Upper lobe of left lung (tissue), 5 donors: ENCODE data around the gene SLC35E1.

- PRO-cap, 2 experiments: no peak in any of the 2 experiments
- RAMPAGE, long total RNA, 4 experiments: no peak in any of the 4 experiments
These were observed 21.7 kb upstream of the BRD4 start for GRCh38 chr19:15353771-15354642.

DNA sequence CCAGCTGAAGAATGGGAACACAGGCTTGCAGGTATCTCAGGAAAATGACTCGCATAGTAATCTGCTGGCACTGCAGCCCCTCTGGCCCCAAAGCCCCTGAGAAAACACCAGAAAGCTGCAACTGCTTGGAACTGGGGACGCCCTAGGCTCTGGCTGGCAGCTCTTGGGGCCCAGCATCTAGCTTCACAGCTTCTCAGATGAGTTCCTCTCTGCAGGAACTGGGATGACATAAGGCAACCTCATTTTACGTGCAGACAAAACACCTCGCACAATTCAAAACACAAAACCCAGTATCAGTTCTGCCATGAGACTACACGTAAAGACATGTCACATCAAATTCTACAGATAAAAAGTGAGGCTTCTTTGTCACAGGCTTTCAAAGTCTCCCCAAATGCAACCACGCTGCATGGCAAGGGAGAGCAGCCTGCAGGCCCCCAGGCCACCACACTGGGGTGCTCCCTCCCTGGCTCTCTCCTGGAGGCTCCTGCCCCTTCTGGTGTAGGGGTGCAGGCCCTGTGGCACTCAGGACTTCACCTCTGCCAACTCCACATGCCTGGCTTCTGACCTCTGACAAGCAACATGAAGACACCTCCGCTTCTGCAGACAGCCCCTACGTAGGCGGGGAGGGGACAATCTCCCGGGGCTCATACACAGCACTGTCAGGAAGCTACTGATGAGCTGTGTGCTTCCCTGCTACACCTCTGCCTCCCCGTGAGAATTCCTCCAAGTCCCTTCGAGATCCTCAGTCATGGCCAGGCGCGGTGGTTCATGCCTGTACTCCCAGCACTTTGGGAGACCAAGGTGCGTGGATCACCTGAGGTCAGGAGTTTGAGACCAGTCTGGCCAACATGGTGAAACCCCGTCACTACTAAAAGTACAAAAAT lies 14.4 kb downstream of the AKAP8 start:
- PRO-cap, 2 experiments: no peak in any of the 2 experiments
- RAMPAGE, long total RNA, 4 experiments: no peak in any of the 4 experiments

GRCh38 chr19:15401868-15402783 lies 16.7 kb downstream of the AKAP8L start:
- PRO-cap, 2 experiments: no peak in any of the 2 experiments
- RAMPAGE, long total RNA, 4 experiments: no peak in any of the 4 experiments

DNA sequence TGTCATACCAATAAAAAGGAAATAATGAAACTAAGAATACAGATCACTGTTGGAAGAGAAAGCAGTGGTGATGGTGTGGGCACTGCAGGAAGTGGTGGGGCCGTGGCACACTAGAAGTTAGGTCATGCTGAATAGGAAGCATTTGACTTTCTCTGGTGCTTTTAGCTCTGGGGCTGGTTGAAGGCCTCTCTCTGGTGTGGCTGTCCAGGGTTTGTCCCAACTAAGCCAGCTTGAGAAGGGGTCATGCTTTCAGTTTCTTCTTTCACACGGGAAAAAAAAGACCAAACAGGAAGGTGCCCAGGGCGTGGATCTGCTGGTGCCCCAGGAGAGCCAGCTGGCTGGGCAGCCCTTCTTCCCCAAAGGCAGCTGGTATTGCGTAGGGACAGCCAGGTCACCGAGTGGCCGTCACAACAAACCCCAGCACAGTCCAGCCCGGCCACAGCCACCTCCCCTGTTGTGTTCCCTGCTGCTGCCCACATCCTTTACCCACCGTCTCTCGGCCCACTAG lies 6.5 kb downstream of the CYP4F22 start:
- PRO-cap, 2 experiments: no peak in any of the 2 experiments
- RAMPAGE, long total RNA, 4 experiments: no peak in any of the 4 experiments

DNA sequence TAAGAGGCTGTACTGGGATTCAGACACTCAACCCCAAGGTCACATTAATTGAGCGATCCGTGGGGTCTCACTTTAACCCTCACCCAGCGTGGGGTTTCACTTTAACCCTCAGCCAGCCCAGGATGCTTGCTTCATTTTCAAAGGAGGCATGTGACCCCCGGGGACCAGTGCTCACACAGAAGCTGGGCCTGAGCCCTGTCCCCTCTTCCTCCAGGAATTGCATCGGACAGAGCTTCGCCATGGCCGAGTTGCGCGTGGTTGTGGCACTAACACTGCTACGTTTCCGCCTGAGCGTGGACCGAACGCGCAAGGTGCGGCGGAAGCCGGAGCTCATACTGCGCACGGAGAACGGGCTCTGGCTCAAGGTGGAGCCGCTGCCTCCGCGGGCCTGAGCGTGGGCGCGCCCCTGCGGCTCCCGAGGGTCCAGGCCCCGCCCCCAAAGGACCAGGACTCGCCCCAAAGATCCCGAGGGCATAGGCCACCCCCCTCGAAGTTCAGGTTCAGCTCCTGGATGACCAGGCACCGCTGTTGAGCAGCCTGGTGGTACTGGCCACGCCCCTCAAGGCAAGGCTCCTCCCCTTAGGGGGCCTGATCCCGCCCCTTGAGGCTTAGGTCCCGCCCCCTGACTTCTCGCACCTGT lies 42.9 kb downstream of the CYP4F22 start:
- PRO-cap, 2 experiments: no peak in any of the 2 experiments
- RAMPAGE, long total RNA, 4 experiments: no peak in any of the 4 experiments

DNA sequence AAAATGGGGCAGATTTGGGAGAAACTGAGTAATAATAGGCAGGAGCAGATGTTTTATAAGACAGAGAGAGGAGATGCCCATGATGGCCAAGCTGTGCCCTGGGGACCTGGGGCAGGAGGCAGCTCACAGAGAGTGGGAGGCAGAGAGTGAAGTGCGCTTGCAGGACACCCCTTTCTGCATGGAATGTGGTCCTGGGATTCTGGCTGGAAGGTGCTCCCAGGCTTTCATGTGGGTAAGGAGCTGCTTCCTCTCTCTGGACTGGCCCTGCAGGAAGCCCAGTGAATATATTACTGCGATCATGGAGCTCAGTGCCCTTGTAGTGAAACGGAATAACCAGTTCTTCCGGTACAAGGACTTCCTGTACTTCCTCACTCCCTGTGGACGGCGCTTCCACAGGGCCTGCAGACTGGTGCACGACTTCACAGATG lies 7.8 kb downstream of the CYP4F8 start:
- PRO-cap, 2 experiments: no peak in any of the 2 experiments
- RAMPAGE, long total RNA, 4 experiments: no peak in any of the 4 experiments

- PRO-cap, 2 experiments: no peak in any of the 2 experiments
- RAMPAGE, long total RNA, 4 experiments: no peak in any of the 4 experiments
These were observed 25.5 kb upstream of the OR10H2 start for GRCh38 chr19:15701970-15703026.

GRCh38 chr19:15837347-15837812 lies 21.9 kb upstream of the OR10H1 start:
- PRO-cap, 2 experiments: peak in 2 of 2 experiments; most common minus-strand start chr19:15837472 (in 2)
- RAMPAGE, long total RNA, 4 experiments: no peak in any of the 4 experiments

DNA sequence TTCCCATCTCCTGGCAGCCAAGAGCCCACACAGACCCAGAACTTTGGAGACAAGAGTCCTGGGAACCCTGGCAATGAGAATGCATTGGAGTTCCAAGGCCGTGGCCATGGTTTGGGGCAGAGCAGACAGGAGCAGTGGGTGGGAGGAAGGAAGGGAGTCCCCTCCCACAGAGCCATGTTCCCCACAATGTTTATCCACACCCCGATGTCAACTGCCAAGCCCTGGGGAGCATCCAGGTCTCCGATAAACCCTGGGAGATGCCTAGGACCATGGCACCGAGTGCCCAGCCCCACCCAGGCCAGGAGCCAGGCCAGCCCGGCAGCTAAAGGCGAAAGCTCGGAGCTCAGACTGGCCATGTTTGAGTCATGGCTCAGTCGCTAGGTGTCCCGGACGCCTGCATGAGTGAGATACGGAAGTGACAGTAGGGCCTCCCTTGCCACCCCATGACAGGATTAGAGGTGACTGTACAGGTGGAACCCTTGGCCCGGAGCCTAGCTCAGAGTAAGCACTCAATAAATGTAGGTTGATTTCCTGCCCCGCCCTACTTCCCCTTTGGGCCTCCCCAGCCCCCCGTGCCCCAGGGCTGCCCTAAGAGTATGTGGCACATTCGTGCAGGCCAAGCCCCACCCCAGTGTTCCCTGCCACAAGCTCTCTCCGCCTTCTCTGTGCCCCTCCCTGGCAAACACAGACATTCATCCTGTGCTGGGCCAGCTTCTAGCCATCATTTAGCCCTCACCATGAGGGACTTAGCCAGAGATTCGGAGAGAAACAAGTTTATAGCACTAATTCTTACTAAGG lies 5.9 kb upstream of the TPM4 start:
- PRO-cap, 2 experiments: peak in 2 of 2 experiments; most common plus-strand start position 688 of the sequence (in 1); most common minus-strand start position 350 of the sequence (in 1)
- RAMPAGE, long total RNA, 4 experiments: no peak in any of the 4 experiments

DNA sequence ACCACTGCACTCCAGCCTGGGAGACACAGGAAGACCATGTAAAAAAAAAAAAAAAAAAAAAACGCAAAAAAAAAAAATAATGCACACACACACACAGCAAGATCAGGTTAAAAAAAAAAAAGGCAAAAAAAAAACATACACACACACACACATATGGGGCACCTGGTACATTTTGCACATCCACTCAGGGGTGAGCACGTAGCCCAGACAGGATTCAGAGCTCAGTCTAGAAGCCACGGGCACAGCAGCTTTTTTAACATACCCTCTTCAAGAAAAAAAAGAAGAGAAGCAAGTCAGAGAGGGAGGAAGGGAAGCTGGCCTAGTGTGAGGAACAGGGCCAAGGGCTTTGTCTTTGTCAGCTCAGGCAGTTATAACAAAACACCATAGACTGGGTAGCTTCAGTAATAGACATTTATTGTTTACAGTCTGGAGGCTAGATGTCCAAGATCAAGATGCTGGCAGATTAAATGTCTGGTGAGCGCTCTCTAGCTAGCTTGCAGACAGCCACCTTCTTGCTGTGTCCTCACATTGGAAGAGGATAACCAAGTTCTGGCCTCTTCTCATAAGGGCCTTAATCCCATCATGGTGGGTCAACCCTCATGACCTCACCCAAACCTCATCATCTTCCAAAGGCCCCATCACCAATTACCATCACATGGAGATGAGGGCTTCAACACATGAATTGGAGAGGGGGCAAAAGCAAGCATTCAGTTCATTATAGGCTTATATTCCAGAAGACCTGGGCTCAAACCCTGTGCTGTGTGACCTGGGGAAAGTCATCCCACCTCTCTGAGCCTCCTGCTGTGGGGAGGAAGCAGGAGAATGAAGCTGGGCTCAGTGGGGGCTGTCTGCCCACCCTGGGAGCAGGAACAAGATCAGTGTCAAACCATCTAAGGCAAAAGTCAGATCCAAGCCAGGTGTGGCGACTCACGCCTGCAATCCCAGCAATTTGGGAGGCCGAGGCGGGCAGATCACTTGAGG lies 2.1 kb upstream of the TPM4 start:
- PRO-cap, 2 experiments: no peak in any of the 2 experiments
- RAMPAGE, long total RNA, 4 experiments: no peak in any of the 4 experiments

- PRO-cap, 2 experiments: no peak in any of the 2 experiments
- RAMPAGE, long total RNA, 4 experiments: no peak in any of the 4 experiments
These were observed 6.1 kb downstream of the TPM4 start for GRCh38 chr19:16082390-16082839.

DNA sequence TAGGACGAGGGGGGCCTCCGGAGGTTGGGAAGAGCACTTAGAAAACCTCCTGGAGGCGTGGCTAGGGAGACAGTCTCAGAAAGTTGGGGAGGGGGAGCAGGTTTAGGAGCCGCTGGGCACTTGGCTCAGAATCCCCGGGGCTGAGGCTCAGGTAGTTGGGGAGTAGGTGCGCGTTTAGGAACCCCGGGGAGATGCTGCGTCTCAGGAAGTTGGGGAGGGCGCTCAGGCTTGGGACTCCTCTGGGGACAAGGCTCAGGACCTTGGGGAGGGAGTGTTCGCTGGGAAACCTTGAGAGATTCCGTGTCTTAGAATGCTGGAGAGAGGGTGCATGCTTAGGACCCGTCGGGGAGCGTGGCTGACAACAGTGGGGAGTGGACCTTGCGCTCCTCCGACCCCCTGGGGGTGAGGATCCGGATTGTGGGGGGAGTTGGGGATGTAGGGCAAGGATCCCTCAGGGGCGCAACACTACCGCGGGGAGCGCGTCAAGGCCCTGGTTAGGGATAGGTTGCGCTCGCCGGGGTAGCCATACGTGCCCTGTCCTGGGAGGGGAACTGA lies 1.7 kb downstream of the KLF2 start:
- PRO-cap, 2 experiments: peak in 1 of 2 experiments; most common plus-strand start position 530 of the sequence (in 1); most common minus-strand start position 363 of the sequence (in 1)
- RAMPAGE, long total RNA, 4 experiments: no peak in any of the 4 experiments

GRCh38 chr19:16368817-16370314 lies 44.7 kb downstream of the KLF2 start:
- PRO-cap, 2 experiments: no peak in any of the 2 experiments
- RAMPAGE, long total RNA, 4 experiments: start-site peak on the minus strand in 1 of 4 experiments, at chr19:16368823-16368835 at its widest, 8 reads per replicate

DNA sequence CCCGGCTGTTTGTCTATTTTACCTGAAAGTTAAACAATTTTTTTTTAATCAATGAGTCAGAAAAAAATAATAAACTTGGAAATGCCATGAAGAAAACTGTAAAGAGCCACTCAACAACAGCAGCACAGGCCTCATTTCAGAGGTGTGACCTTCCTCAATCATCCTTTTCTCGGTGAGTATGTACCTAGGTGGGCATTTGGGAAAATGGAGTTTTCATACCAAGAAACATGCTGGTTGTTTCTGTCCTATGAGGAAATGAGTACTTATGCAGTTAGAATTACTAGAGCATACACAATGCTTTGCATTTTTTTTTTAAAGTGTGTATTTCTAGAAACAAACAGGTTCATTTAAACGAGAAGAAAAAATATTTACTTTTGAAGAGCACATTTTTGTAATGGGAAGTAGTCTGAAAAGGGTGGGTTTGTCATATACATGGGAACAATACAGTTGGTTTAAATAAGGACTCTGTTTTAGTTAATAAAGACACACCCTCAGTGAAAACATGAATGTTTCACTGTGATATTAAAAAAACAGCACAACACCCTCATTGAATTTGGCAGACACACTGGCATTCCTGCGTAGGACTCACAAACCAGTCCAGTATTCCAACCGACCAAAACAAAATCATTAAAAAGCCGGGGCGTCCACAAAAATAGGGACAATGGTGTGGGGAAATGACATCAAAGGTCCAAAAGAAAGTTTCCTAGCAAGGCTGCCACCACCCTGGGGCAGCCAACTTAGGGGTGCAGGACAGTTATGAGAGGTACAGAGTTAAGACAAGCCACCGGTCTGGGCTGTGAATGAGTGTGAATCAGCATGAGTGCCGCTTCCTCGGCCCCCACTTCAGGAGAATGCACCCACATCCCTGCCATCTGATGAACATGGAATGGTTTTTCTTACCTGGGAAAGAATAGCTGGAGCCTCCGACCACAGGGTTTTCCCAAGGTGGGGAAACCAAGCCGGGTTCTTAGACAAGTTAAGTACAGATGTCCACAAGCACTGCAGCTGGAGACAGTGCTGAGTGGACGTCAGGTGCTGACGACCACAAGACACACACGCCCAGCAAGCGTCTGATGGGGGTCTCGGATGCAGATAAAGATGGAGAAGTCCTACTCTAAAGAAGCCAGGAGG lies 73.1 kb downstream of the KLF2 start:
- PRO-cap, 2 experiments: peak in 1 of 2 experiments; most common plus-strand start position 658 of the sequence (in 1); most common minus-strand start position 626 of the sequence (in 1)
- RAMPAGE, long total RNA, 4 experiments: no peak in any of the 4 experiments

DNA sequence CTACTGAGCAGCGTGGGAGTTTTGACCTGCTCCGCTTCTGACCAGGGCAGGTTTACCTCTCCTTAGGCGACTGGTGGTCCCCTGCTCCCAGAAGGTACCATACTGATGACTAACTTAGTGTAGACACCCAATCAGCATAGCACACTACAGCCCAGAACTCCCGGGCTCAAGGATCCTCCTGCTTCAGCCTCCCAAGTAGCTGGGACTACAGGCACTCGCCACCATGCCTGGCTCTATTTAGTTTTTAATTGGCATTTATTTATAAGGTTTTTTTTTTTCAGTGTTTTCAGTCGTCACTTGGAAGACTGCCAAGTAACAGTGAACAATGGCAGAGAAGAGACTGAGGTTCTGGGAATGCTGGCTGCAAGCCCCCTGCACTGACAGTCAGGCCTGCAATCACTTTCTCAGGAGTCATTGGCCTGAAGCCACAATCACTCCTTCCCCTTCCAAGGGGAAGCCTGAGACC lies 73.0 kb downstream of the EPS15L1 start:
- PRO-cap, 2 experiments: no peak in any of the 2 experiments
- RAMPAGE, long total RNA, 4 experiments: no peak in any of the 4 experiments

DNA sequence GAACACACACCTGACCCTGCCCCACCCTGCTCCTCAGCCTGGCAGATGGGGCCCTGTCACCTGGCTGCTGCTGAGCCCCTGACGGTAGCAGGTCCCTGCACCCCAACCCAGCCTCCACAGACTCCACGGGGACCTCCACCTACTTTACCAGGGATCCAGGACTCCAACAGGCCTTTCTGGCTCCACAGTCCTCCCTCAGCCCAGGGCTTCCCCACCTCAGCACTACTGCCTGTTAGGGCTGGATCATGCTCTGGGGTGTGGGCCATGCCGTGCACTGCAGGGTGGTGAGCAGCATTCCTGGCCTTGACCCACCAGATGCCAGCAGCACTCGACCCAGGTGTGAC lies 42.2 kb downstream of the EPS15L1 start:
- PRO-cap, 2 experiments: no peak in any of the 2 experiments
- RAMPAGE, long total RNA, 4 experiments: no peak in any of the 4 experiments

- PRO-cap, 2 experiments: no peak in any of the 2 experiments
- RAMPAGE, long total RNA, 4 experiments: start-site peak on the plus strand in 1 of 4 experiments, at chr19:16518159-16518481 at its widest, 5 reads per replicate
These were observed 22.2 kb downstream of the C19orf44 start for GRCh38 chr19:16518194-16519001.

GRCh38 chr19:16569211-16569579 lies 3.0 kb downstream of the SLC35E1 start:
- PRO-cap, 2 experiments: no peak in any of the 2 experiments
- RAMPAGE, long total RNA, 4 experiments: no peak in any of the 4 experiments

DNA sequence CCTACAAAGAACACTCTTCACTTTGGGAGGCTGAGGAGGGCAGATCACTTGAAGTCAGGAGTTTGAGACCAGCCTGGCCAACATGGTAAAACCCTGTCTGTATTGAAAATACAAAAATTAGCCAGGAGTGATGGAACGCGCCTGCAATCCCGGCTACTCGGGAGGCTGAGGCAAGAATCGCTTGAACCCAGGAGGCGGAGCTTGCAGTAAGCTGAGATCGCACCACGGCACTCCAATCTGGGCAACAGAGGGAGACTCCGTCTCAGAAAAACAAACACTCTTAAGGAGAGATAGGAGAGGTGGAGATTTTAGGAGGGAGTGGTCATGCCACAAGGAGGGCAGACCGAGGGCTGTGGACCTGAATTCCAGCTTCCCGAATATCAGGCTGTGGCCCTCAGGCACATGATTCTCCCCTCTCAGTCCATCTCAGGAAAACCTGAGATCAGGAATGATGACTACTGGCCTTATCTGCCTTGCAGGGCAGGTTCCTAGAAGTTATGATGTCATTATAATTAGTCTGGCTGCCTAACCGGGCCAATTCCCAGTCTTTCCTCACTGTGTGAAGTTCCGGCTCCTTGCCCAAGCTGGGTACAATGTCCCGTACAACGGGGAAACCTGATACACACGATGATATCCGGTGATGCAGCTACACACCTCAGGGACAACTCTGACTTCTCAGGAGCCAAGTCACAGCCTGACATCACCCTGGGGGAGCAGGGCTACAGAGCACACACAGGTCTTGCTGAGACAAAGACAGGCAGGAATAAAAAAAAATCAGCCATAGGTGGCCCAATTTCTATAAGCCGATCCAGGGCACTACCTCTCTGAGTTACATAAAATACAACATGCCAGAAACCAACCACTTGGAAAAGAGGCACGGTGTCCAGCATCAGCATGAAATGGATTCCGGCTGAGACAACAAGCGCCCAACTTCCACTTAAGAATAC lies 2.4 kb downstream of the SLC35E1 start:
- PRO-cap, 2 experiments: no peak in any of the 2 experiments
- RAMPAGE, long total RNA, 4 experiments: no peak in any of the 4 experiments

- PRO-cap, 2 experiments: peak in 2 of 2 experiments; most common plus-strand start chr19:16572550 (in 2); most common minus-strand start chr19:16572397 (in 1)
- RAMPAGE, long total RNA, 4 experiments: start-site peak on the plus strand in 4 of 4 experiments, at chr19:16572550-16572655 at its widest, 6 to 27 reads per replicate
These were observed at the start of gene SLC35E1 for GRCh38 chr19:16572256-16572793. Gene SLC35E1, minus strand, starts transcription at chr19:16572415.